ENCODE data around the genes C12orf43, OASL, KDM2B and HPD.

- PRO-cap = no peak
Measured at GRCh38 chr12:120847736-120848402, 56.3 kb downstream of the SPPL3 start.

GRCh38 chr12:120902736-120903232, 1.4 kb downstream of the SPPL3 start:
- PRO-cap = no peak

DNA sequence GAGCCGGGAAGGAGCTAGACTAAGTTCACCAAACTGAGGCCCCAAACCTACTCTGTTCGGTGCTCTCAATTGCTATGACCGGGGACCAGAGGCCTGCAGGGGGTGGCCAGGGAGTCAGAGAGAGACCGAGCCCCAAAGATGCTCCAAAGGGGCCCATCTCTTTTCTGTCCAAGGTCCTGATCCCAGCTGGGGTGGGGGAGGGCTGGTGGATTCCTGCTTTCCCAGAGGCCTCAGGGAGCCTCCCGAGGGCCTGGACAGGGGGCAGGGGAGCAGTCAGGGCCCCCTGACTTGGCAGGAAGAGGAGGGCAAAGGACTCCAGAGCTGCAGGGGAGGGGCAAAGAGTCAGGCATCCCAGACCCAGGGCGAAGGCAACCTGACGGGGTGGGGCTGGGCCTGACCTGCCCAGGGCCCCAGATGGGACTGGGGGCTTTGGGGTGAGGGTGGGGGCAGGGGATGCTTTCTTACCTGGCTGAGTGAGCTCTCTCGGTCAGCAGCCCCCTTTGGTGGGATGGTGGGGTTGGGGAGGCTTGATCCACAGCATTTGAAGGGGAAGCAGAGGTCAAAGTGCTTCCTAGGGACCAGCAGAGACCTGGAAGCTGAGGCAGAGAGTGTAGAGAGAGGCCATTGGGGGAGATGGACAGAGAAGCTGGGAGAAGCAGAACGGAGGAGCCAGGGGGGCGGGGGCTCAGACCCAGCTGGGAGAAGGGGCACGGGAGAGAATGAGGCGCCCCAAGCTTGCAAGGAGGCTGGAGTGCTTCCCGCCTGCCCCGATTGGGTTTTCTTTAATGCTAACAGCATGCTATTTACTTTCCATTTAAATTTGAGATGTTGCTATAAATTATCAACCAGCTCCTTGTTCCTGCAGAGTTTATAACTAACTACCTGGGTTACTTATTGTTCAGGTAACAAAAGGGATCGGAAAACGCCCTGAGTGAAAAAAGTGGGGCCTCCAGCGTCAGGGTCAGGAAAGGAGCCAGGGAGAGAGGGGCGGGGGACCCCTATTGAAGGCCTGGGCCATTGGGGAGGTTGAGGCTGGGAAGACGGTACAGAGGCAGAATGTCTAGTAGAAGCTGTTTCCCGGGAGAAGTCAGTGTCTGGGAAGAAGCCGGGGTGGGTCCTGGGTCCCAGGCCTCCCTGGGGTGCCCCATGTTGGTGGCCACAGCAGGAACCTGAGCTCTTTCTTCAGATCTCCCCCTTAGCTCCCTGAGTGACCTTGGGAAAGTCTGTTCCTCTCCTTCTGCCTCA, 2.3 kb downstream of the HNF1A start:
- PRO-cap = no peak

DNA sequence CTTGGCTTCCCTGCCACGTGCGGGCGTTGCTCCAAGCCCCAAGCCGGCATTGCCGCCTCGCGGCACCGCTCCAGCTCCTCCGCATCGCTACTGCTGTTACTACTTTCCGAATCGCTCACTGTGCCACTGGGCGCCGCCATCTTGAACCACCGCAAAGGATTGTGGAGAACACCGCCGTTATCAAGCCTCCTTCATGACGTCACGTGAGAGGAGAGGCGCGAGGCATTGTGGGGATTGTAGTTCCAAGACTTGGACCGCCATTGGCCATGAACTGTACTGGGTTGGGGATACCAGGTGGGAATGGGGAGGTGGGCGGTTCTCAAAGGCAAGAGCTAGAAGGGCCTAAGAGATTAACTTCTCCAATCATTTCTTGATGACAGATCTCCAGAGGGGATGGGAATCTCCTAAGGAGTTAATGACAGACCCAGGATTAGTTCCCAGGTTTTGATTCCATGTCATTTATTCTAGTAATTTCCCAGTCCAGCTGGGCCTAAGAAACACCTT, at the start of gene C12orf43:
TSS of gene C12orf43 (minus strand) at position 153 of the 504 bp plus-strand sequence.
- PRO-cap = unidirectional peak, minus-strand start at position 153 of the sequence

GRCh38 chr12:121038564-121039527, at the start of gene OASL:
OASL (minus strand) TSS chr12:121039246.
- PRO-cap = no peak

GRCh38 chr12:121131917-121132513, 661 bp upstream of the P2RX7 start:
- PRO-cap = no peak

DNA sequence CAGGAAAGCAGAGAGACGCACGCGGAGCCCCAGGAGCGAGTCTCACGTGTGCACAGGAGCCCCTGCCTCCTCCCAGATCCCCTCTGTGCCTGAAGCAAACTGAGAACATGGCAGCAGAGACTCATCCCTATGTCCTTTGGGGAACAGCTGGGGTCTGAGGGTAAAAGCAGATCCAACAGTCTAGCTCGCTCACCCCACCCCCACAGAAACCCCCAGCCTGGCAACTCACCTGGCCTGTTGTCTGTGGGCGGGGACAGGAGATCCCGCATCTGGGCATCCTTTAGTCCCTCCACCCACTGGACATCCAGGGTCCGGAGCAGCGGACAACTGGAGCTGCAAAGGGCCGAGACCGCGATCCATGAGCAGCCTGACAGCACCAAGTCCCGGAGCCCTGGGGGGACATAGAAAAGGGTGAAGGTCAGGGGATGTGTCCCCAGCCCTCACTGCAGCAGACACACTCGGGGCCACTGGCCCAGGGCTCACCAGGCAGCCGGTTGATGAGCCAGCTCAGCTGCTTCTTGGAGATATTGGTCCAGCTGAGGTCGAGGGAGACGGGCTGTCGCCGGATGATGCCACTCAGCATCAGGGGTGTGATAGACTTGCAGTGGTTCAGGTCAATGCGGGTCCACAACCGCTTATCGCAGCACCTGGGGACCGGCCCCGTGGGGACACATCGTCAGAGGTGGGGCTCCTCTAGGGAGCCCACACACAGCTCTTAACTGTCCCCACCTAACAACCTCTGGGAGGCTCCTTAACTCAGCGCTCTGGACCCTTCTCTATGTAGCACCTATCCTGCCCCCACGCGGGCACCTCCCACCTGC, 40.9 kb downstream of the RNF34 start:
- PRO-cap = no peak

DNA sequence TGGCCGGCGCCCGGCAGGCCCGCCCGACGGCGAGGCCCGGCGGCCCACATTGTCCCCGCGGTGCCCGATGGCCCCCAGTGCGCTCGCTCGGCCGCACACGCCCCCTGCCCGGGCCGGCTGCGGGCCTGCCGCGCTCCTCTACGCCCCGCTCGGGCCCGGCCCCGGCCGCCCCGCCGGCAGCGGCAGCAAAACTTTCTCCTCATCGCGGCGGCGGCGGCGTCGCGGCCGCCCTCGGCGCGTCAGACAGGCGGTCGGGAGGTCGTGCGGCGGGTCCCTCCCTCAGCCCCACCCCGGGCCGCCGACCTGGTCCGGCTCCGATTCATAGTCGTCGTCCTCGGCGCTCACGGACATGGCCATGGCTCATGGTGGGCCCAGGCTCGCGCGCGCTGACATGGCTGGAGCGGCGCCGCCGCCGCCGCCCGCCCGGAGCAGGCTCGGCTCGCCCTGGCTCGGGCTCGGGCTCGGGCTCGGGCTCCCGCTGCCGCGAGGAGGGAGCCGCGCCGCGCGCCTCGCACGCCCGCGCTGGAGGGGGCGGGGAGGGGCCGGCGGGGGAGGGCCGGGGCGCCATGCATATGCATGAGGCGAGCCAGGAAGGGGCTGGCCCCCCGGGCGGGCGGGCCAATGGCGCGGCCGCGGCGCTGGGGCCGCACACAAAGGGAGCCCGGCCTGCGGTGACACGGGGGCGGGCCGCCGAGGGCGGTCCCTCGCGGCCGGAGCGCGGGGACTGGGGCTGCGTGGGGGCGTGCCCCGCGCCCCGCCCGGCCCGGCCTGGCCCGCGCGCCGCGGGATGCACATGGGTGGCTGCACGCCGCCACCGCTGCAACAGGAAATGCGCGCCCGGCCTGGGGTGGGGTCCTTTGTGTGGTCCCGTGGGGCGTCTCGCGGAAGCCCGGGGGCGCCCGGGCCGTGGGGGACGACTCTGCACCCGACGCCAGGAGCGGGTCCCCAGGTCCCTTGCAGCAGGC, 67.2 kb downstream of the RNF34 start:
- PRO-cap = bidirectional peak, plus-strand start at position 322 of the sequence, minus-strand start at position 245 of the sequence; bidirectional peak, plus-strand start at position 621 of the sequence, minus-strand start at position 446 of the sequence

GRCh38 chr12:121531406-121531738, 49.5 kb downstream of the KDM2B start:
- PRO-cap = no peak

- PRO-cap = no peak
Measured at GRCh38 chr12:121580879-121581475, at the start of gene KDM2B. KDM2B (minus strand) TSS chr12:121581023.

DNA sequence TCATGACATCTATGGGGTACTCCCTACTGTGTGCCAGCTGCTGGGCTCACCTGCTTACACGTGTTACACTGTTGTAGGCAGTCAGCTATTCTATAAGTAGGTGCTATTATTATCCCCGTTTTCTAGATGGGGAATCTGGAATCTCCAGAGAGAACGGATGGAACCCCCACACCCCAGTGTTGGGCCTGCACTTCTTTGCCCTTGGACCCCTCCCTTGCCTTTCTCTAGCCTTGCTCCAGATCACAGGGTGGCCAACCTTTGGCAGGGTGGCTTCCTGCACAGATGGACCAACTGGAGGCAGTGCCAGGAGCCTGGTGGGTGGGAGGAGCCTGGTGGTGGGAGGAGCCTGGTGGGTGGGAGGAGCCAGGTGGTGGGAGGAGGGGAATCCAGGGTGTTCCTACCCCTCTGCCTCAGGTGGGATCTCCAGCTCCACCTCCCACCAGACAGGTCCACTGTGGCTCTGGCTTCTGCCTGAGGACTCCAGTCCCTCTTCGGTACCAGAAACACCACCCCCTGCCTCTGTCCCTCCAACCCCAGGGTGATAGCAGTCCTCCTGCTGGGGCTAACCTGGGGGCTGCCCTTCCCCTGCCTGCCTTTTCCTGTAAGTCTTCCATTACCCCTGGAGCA, 30.5 kb upstream of the KDM2B start:
- PRO-cap = no peak

GRCh38 chr12:121762065-121762786, 31.3 kb downstream of the RHOF start:
- PRO-cap = unidirectional peak, minus-strand start at chr12:121762358

- PRO-cap = no peak
Measured at GRCh38 chr12:121786952-121787559, 6.4 kb downstream of the RHOF start.

DNA sequence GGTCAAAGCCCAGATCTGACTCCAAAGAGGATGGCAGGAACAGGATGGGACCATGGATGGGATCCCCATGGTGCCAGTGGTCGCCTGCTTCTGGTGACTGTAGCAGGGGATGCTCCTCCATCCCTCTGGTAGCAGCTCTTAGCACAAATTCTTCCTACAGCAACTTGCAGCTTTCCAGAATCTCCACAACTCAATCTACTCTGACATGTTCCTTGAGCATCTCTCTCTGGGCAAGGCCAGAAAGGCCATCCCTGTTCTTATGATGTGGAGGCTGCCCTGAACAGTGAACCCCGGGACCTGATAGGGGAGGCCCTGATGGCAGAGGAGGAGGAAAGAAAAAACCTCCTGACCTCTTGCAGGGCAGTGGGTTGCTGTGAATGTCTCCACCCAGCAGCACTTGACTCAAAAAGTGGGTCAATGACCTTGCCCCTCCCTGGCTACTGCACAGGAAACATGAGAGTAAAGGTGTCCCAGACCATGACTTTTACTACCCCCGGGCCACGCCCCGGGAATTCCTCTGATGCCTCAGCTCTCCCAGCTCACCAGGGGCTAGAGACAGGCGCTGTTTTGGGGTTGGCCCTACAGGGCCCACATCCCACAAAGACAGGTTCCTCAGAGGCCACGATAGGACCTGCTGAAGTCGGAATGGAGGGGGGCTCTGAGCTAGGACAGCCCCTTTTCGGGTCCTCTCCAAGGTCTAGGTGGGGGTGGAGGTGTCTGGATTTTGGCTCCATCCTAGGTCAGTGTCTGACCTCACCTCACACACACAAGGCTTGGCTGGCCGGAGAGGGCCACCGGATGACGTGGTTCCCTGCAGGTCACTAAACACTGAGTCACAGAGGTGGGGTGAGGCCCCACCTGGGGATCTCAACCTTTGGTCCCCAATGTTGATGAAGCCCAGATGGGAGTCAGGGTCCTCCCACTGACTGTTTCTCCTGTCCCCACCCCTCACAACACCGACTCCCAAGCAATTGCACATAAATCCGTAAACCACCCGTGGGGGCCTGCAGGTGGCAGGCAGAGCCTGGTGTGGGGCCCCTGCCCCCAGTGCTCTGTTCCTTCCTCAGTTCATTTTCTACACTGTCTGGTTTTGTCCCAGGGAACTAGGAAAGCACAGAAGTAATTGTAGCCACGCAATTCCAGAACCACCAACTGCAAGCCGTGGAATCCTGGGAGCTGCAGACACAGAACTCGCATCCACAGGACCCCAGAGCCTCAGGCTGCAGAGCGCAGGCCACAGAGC, 1.6 kb downstream of the RHOF start:
- PRO-cap = no peak

DNA sequence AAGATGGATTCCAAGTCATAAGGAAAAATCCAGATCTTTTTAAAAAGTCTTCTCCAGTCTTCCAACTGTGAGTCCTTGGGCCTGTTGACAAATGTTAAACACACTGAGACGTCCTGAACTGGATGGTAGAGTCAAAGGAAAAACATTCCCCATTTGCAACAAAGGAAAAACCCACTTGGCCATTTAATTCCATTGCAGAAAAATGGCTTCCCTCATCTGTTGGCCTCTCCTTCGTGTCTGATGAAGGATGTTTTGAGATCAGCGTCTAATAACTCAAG, 1.2 kb upstream of the SETD1B start:
- PRO-cap = bidirectional peak, plus-strand start outside the sequence, minus-strand start at position 242 of the sequence

DNA sequence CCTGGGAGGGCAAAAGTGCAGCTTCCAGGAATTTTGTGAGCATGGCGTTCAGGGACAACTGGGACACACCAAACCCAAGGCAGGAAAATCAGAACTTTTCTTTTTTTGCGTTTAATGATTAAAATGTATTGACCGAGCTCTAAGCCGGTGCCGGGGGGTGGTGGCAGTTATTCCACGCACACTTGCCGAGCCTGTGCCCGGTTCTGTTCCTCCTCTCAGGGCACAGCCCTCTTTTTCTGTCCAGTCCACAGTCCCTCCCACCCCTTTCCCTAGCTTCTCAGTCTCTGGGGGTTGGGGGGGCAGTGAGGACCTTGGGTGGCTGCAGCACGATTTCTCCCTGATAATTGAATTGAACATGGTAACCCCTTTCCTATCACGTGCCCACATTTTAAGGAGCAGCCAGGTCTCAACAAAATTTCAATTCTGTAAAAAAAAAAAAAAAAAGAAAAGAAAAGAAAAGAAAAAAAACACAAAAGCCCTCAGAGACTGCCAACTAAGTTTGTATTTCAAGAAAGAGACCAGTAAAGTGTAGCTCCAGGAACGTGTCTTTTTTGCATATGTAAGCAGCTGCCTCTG, 3.3 kb downstream of the SETD1B start:
- PRO-cap = no peak

DNA sequence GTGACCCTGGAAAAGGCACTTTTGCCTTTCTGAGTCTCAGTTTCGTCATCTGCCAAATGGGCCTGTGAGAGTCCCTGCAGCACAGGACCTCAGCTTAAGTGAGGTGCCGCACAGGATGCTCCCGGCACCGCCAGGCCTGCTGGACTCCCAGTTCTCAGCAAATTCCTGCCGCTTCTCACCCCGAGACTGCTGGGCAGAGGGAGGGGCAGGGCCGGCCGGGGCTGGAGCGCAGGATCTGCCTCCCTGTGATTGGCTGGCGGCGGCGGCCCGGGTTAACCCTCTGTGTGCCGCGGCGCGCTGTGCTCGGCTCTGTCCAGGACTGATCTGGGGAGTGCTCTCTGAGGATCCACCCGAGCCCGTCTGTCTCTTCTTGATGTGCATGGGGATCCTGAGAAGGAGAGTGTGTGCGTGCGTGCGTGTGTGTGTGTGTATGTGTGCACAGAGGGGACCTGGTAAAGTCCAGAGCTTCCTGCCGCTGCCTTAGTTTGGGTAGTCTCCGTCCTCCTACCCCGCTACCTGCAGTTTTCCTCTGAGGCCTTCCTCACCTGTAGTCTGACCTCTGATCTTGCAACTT, 8.6 kb downstream of the SETD1B start:
- PRO-cap = no peak

DNA sequence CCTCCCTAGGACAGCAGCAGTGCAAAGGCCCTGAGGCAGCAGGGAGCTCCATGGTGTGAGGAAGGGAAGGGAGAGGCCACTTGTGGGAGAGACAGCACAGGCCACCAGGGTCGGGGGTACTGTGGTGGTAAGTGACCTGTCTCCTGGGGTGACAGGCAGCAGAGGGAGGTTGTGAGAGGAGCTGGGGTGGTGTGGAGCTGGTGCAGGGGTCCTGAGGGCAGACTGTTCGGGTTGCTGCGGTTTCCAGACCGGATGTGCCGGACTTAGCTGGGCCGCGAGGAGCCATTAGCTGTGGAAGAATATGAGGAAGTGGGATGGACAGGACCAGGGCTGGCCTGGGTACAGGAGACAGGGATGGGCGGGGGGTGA, 22.6 kb downstream of the SETD1B start:
- PRO-cap = no peak

- PRO-cap = no peak
Measured at GRCh38 chr12:121858763-121859834, at the start of gene HPD. HPD (minus strand) TSS chr12:121858859.

DNA sequence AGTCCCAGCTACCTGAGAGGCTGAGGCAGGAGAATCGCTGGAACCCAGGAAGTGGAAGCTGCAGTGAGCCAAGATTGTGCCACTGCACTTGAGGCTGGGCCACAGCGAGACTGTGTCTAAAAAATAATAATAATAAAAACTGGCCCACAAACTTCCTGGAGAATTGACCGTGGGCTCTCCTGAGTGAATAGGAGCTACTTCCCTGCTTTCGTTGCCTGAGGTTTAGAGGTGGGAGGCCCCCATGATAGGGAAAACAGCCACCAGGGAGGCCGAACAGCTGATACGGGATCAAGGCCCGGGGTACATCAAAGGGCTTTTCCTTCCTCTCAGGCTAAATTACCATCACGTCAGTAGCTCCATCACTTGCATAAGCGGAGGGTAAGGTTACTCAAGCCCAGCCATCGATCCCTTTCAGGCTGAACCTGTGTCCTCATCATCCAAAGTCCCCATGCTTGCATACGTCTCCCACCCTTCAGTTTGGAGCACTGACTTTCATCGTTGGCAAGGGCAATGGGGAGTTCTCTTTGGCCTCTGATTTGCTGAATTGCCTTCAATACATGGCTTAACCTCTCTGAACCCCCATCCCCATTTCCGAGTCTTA, 12.3 kb upstream of the PSMD9 start:
- PRO-cap = no peak

Measured in osteocyte (in vitro differentiated cells).